Left ventricle myocardium (tissue), 1 donor: ENCODE data around the genes DISP1 and CAPN2.

GRCh38 chr1:222814287-222815645 lies at the start of gene DISP1:
Gene DISP1 (plus strand): TSS chr1:222815039.
- PRO-cap: bidirectional peak, plus-strand start at chr1:222815058, minus-strand start at chr1:222814977

DNA sequence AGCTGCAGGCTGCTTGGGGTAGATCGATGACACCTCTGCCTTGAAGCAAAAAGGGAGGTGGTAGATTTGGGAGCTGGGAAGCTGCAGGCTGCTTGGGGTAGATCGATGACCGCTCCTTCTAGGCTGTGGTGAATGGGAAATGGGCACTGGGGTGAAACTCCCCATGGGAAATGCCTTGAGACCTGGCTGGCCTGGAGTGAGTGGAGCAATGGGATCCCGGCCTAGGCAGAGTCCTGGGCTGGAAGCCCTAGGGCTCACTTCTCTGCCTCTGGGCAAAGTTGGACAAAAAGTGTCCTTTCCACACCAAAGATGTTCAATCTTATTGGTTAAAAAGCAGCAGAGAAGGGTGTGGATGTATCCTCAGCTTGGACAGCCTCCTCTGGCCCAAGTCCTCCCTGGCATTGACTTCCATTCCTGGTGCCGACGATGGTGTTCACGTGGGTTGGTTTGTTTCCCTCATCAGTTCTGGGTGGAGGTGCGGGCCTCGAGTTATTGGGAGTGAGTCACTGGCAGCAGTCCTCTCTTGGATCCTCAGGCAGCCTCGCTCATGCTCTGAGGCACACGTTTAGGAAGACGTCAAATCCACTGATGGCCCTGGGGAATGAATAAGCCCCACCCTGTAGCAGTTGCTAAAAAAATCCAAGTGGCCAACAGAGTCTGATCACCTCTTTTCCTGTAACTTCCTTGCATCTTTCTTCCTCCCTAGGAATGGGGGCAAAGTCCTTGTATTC lies 111.5 kb downstream of the TLR5 start:
- PRO-cap: no peak

GRCh38 chr1:223142094-223142523 lies 939 bp downstream of the TLR5 start:
- PRO-cap: no peak

GRCh38 chr1:223177736-223178357 lies 34.8 kb upstream of the TLR5 start:
- PRO-cap: no peak

DNA sequence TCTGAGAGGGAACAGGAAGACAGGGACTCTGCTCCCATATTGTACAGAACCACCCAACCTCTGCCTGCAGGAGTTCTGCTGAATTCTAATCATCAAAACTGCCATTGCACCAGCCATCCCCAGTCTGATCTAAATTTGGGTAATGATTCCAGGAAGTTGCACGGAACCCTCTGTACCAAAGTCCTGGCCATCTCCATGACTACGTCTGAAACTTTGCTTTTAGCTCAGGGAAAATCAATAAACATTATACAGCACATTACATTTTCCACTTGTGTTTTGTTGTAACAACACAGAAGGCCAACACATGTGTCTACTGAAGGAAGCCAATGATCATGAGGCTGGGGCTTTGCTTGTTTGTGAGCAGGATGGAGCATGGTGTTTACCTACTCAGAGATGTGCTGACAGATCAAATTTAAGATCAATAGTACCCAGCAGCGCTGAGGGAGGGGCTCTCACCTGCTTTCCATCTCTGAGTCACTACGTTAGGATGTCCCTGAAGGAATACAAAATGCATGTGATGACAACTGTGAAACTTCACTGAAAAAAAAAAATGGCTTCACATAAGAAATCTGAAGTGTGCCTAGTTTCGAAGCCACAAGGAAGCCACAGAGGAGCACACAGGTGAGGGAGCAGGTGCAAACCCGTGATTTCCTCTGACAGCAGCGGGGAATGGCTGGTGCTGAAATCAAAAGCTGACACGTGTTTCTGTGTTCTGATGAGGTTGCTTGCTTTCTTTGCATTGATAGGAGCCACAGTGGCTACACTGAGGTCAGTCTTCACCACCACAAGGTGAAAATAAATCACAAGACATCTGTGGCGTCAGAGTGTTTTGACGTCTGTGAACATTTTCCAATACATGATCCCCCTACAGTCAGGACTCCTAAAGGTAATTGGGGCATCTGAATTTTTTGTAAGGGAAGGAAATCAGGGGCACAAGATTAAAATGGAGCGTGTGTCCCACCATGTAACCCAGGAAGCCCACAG lies 105.6 kb upstream of the TLR5 start:
- PRO-cap: no peak

- PRO-cap: no peak
These were observed 7.8 kb downstream of the CCDC185 start for GRCh38 chr1:223400788-223401714.

DNA sequence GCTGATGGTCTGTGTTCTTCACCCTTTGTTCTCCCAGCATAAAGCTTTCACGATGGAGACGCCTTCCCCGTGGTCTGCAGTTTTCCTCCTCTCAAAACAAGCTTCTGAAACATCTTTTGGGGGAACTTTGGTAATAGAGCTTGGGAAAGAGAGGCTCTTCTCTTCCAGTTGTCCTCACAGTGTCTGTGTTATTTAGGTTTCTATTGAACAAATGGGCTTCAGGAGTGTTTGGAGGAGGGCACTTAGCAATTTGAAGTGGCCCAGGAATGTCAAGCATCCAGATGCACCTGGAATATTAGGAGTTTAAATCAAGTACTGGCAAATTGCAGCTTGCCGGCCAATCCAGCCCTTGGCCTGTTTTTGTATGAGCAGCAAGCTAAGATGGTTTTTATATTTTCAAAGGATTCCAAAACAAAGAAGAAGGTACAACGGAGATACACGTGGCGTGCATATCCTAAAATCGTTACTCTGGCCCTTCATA lies 94.6 kb downstream of the CCDC185 start:
- PRO-cap: no peak

- PRO-cap: bidirectional peak, plus-strand start at chr1:223712539, minus-strand start at chr1:223712429; bidirectional peak, plus-strand start at chr1:223713009, minus-strand start at chr1:223713048
These were observed at the start of gene CAPN2 for GRCh38 chr1:223712305-223713458. Gene CAPN2 (plus strand): TSS chr1:223712539.

GRCh38 chr1:223748670-223749535 lies 36.6 kb downstream of the CAPN2 start:
- PRO-cap: no peak

GRCh38 chr1:223751741-223752458 lies 39.6 kb downstream of the CAPN2 start:
- PRO-cap: no peak

- PRO-cap: no peak
These were observed 42.9 kb downstream of the CAPN2 start for GRCh38 chr1:223755011-223755822.

- PRO-cap: no peak
These were observed 63.0 kb downstream of the CAPN2 start for GRCh38 chr1:223775212-223775932.

DNA sequence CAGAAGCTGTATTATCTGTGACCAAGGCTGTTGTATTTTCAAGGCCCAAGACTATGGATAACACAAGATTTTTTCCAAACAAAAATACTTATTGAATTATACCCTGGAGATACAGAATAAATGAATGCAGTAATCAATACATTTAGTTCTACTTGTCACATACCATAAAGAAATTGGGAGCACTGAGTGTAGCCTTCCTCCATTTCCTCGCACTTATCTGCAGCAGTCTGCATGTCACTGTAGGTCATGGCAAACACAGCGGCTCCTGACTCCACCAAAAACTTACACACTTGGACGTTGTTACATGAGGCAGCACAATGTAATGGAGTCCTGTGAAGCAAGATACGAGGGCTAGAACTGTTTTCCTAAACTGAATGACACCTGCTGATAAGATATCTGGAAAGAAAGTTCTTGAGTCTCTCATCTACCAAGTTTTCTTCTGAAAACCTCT lies 56.9 kb downstream of the TP53BP2 start:
- PRO-cap: no peak

DNA sequence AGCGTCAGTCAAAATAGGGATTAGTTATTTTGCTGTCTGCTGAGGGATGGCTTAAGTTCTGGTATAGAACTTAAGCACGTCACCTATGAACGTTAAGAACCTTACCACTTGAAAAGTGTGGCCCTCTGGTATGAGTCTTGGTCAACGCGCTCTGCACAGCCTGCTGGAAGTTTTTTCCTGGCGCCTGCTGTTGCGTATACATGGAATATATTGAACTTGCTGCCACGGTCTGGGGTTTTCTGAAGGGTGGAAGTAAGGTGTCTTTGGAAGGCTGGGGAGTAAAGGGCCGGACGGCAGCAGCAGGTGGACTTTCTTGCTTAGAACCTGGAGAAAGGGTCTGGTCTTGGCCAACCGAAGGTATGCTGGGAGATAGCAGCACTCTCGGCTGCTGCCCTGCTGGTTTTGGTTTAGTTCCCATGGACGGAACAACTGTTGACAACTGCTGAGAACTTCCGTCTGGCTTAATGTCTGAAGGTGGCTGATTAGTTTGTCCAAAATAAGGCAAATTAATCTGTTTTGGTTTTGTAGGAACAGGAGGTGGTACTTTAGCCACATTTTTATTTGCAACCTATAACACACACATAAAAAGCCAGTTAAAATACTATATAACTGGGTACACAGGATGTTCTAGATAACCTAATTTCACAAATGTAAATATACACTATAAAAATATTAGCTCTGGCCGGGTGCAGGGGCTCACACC lies 47.5 kb downstream of the TP53BP2 start:
- PRO-cap: no peak

DNA sequence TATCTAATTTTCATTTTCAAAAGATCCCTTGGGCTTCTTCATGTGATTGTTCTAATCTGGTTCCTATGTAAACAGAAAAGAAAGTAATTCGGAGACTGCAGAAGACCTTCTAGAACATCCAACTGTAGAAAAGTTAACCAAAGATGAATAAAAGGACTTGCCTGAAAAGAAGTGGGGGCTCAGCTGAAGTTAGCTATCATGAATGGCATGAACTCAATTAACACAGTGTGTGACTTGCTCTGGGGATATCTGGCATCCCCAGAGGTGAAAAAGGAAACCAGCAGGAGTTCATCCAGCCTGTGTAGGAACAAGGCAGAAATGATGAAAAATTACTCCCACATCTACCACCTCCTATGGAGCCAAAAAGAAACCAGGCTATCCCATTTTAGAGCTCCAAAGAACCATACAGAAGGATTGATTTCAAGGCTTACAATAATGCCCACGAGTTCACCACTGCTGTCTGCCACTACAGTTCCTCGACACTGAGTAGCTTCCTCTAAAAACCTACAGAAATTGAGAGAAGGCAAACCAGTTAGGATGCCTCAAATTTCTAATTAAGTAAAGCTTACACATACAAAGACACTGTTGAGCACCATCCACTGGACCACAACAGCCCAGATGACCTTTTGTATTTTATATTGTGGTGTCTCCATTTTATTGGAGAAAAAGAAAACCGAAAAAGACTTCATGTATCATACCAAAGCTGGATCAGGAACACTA lies 25.2 kb downstream of the TP53BP2 start:
- PRO-cap: no peak

DNA sequence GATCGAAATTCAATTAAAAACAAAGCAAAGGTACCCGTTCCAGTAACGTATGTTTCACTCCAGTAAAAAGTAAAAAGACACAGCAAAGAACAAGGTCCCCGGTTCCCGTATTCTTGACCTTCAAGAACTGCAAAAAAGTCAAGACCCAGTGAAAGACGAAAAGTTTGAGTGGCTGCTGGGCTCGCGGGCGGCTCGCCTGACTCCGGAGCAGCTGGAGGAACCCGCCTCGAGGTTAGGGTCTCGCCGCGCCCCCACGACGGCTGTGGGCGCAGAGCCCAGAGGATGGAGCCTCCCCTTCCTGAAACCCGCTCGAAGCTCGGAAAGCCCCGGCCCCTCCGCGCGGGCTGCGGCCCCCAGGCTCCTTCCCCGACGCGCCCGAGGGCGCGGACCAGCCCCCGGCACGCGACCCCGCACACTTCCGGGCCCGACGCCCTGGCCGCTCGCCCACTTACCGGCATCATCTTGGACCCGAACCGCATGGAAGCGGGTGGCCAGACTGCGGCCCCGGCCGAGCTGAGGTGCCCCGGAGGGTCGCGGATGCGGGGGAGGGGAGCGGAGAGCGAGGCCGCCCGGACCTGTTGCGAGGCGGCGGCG lies 448 bp downstream of the TP53BP2 start:
- PRO-cap: bidirectional peak, plus-strand start at position 460 of the sequence, minus-strand start at position 390 of the sequence

- PRO-cap: no peak
These were observed 69.8 kb upstream of the TP53BP2 start for GRCh38 chr1:223915449-223915946.

DNA sequence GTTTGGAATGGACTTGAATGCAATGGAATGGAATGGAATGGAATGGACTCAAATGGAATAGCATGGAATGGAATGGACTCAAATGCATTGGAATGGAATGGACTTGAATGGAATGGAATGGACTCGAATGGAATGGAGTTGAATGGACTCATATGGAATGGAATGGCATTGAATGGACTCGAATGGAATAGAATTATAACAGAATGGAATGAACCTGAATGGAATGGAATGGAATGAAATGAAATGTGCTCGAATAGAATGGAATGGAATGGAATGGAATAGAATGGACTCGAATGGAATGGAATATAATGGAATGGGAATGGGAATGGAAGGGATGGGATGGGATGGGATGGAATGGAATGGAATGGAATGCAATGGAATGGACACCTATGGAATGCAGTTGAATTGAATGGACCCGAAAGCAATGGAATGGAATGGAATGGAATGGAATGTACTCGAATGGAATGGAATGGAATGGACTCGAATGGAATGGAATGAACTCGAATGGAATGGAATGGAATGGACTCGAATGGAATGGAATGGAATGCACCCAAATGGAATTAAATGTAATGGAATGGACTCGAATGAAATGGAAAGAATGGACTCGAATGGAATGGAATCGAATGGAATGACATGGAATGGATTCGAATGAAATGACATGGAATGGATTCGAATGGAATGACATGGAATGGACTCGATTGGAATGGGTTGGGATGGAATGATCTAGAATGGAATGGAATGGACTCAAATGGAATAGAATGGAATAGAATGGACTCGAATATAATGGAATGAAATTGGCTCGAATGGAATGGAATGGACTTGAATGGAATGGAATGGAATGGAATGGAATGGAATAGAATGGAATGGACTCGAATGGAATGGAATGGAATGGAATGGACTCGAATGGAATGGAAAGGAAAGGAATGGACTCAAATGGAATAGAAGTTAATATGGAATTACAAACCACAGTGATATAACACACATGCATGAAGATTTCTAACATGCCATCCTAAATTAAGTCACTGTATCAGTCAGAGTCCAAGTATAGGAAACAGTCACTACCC lies 98.0 kb upstream of the FBXO28 start:
- PRO-cap: no peak

- PRO-cap: no peak
These were observed 18.0 kb downstream of the FBXO28 start for GRCh38 chr1:224131801-224132414.

- PRO-cap: no peak
These were observed 28.6 kb downstream of the FBXO28 start for GRCh38 chr1:224142590-224142827.